Monocyte (primary cell): ENCODE data around the gene EEIG1.

DNA sequence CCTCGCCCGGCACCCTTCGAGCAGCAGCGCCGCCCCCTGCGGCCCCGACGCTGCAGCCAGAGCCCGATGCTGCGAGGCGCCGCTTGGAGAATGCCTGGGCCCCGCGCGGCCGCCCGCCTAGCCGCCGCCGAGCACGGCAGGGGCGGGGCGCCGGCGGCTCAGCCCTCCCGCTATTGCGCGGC is at the start of gene EEIG1:
EEIG1 (minus strand) TSS at position 92 of the 182 bp plus-strand sequence.
- PRO-cap, 2 experiments: peak in 2 of 2 experiments; most common minus-strand start position 92 of the sequence (in 2)

DNA sequence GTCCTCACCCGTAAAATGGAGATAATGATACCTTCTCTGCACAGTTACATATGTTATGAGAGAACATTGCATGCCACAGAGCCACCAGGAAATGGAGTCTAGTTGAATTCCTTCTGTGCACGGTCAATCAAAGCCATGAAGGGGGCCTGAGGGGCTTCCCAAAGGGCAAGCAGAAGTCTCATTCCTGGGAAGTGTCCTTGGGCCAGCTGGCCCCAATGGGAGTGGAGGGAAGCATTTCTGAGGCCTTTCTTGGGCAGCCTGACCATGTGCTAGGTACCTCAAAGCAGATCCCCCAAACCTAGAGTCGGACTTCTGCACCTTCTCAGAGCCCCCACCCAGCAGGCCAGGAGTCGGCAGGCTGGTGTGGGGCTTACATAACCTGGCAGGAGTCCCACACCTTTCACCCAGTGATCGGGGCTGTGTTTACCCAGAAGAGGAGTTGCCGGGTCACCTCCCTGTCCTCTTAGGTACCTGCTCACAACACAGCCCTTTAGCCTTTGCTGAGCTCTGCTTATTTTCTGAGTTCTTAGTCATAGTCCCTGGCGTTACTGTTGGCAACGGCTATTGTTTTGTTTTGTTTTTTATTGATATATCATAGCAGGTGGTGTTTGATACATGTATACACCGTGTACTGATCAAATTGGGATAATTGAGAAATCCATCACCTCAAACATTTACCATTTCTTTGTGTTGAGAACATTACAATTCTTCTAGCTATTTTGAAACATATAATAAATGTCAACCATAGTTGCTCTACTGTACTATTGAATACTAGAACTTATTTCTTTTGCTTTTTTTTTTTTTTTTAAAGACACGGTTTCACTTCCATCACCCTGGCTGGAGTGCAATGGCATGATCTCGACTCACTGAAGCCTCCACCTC is 10.2 kb upstream of the EEIG1 start:
- PRO-cap, 2 experiments: no peak in any of the 2 experiments

GRCh38 chr9:127991649-127992228 is 10.9 kb upstream of the EEIG1 start:
- PRO-cap, 2 experiments: no peak in any of the 2 experiments

DNA sequence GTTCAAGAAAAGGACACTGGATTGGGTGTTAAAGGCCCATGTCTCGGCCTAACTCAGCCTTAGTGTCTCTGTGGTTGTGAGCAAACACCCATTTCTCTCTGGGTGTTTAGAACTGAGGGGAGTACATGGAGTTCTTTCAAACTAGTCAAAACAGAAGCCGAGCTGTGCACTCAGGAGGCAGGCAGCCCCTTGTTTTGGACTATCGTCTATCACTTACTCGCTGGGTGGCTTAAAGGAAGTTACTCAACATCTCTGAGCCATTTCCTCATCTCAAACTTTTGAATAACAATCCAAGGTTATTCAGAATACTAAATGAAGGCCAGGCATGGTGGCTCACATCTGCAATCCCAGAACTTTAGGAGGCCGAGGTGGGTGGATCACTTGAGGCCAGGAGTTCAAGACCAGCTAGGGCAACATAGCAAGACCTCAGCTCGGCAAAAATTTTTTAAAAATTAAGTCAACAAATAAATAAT is 39.9 kb downstream of the NAIF1 start:
- PRO-cap, 2 experiments: no peak in any of the 2 experiments

- PRO-cap, 2 experiments: no peak in any of the 2 experiments
Observed at GRCh38 chr9:128060893-128061825, 6.0 kb downstream of the NAIF1 start.

- PRO-cap, 2 experiments: no peak in any of the 2 experiments
Observed at GRCh38 chr9:128062059-128062718, 4.9 kb downstream of the NAIF1 start.

- PRO-cap, 2 experiments: no peak in any of the 2 experiments
Observed at GRCh38 chr9:128101584-128102156, 25.9 kb downstream of the PTGES2 start.

- PRO-cap, 2 experiments: no peak in any of the 2 experiments
Observed at GRCh38 chr9:128107561-128108062, 19.9 kb downstream of the PTGES2 start.

- PRO-cap, 2 experiments: no peak in any of the 2 experiments
Observed at GRCh38 chr9:128119094-128119866, 8.2 kb downstream of the PTGES2 start.

- PRO-cap, 2 experiments: peak in 1 of 2 experiments; most common plus-strand start chr9:128125562 (in 1)
Observed at GRCh38 chr9:128125042-128126403, 2.0 kb downstream of the PTGES2 start.

- PRO-cap, 2 experiments: no peak in any of the 2 experiments
Observed at GRCh38 chr9:128169791-128170566, 9.9 kb downstream of the BBLN start.

DNA sequence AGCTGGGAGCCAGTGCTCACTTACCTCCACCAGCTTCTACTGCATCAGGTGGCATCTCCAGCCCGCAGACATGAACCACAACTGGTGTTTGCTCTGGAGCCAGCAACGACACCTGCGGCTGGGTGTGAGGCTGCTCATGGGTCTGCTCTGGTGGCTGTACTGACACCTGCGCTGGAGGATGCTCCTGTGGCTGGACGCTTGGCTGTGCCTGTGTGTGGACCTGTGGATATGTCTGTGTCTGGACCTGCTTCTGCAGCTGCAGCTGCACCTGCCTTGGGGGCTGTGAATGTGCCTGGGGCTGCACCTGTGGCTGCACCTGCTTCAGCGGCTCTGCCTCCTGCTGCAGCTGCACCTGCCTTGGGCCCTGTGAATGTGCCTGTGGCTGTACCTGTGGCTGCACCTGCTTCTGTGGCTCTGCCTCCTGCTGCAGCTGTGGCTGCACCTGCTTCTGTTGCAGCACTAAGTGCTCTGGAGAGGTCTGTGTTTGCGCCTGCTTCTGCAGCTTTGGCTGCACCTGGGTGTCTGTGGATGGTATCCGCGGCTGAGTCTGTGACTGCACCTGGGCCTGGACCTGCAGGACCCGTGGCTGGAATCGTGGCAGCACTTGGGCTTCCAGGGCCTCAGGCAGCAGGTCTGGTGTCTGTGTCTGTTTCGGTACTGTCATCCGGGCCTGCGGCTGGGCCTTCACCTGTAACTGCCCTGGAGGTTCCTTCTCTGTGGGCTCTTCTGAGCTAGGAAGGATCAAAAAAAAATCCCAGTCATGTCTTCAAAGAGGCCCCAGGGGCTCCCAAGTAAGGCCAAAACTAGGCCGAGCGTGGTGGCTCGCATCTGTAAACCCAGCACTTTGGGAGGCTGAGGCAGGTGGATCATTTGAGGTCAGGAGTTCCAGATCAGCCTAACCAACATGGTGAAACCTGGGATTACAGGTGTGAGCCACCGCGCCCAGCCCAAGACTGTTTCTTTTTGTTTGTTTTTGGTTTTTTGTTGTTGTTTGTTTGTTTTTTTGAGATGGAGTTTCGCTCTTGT is 12.4 kb downstream of the CIZ1 start:
- PRO-cap, 2 experiments: no peak in any of the 2 experiments

DNA sequence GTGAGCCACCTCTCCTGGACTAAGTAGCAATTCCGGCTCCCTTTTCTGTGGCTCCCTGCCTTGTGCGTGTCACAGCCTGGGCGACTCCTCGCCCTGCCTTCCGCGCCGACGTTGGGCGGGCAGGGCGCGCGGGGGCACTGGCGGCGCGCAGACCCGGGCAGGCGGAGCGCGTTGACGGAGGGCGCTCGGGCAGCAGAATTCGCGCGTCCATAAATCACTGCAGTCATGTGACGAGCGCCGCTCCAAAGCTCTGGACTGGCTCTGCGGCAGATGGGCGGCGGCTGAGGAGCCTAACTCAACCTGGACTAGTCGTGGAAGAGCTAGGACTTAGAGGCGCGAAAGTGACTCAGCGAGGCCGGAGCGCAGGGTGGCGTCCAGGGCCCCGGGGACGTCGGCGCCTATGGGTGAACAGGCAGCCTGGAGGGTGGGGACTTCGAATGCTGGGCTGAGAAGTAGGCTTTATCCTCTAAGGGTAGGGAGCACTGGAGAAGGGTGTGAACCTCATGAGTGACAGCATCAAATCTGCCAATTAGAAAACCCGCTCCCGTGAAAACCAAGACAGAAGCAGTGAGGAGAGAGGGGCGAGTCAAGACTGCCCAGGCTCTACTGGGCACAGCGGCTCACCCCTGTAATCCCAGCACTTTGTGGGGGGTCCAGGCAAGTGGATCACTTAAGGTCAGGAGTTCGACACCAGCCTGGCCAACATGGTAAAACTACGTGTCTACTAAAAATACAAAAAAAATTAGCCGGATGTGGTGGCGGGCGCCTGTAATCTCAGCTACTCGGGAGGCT is 1.6 kb upstream of the CIZ1 start:
- PRO-cap, 2 experiments: peak in 2 of 2 experiments; most common plus-strand start position 330 of the sequence (in 1); most common minus-strand start position 62 of the sequence (in 2)

GRCh38 chr9:128215668-128216482 is 12.7 kb downstream of the DNM1 start:
- PRO-cap, 2 experiments: no peak in any of the 2 experiments

- PRO-cap, 2 experiments: no peak in any of the 2 experiments
Observed at GRCh38 chr9:128257428-128258469, 18.1 kb downstream of the GOLGA2 start.

DNA sequence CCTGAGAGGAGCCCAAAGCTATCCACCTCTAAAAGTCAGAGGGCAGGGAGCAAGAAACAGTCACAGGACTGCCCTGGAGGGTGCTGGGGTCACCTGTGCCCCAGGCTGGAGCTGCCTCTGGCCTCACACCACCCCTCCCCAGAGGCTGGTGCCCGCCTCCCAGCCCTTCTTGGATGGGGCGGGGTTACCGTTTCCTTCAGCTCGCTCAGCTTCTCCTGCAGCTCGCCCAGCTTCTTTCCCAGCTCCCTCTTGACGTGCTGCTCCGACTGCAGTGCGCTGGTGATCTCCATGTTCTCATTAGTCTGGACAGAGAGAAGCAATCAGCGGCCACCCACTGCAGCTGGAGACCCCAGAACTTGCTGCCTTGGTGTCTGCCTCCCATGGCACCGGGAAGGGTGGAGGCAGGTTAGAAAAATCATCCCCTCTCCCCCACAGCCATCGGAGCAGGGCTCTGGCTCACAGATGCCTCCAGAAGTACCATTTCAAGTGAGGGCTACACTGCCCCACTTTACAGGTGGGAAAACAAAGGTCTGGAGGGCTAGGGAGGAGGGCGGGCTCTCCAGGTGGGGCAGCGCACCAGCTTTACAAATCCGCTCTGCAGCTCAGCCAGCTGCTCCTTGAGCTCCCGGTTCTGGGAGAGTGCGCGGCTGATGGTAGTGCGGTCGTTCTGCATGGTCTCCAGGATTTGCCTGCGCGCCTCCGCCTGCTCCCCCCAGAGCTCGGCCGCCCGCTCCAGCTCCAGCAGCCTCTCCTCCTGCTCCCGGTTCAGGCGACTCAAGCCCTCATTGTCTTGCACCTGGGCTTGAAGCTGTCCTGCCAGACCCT is 15.7 kb downstream of the GOLGA2 start:
- PRO-cap, 2 experiments: no peak in any of the 2 experiments

DNA sequence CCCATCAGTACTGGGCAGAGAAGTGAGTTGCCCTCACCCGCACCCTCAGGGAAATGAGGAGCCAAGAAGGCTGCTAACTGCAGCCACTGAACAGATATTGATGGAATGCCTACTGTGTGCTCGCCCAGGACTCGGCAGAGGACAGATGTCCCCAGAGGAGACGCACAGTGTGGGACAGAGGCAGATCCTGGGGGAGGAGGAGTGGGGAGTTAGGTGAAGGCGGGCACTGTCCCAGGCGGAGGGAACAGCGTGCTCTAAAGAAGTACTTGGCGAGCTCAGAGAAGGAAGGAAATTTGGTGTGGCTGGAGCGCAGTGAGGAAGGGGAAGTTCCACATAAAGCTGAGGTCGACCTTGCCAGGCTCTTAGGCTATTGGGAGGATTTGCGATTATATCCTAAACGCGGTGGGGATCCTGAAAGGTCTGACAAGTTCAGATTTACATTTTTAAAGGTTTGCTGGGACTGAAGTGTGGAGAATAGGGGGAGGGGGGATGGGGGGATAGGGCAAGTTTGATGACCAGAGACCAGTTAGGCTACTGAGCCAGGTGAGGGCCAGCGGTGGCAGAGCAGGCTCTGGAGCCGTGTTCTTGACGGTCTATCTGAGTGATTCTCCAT is 23.6 kb upstream of the CERCAM start:
- PRO-cap, 2 experiments: no peak in any of the 2 experiments

GRCh38 chr9:128434019-128434626 is 13.5 kb downstream of the CERCAM start:
- PRO-cap, 2 experiments: no peak in any of the 2 experiments

GRCh38 chr9:128456555-128457373 is 958 bp downstream of the ODF2 start:
- PRO-cap, 2 experiments: no peak in any of the 2 experiments

DNA sequence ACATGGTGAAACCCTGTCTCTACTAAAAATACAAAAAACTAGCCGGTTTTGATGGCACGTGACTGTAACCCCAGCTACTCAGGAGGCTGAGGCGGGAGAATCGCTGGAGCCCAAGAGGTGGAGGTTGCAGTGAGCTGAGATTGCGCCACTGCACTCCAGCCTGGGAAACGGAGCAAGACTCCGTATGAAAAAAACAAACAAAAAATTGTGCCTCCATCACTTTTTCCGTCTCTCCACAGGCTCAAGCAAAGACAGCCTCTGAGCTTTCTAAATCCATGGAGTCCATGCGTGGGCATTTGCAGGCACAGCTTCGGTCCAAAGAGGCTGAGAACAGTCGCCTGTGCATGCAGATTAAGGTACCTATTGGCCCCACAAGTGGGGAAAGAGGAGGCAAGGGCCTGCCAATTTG is 20.8 kb upstream of the GLE1 start:
- PRO-cap, 2 experiments: no peak in any of the 2 experiments